ENCODE data around the gene CARNMT1.

GRCh38 chr9:72127667-72127891 is 21.7 kb upstream of the GDA start:
- PRO-cap, result no peak

- PRO-cap, result bidirectional peak, plus-strand start at chr9:72155003, minus-strand start at chr9:72154829
Observed at GRCh38 chr9:72154298-72155221, 5.3 kb downstream of the GDA start.

DNA sequence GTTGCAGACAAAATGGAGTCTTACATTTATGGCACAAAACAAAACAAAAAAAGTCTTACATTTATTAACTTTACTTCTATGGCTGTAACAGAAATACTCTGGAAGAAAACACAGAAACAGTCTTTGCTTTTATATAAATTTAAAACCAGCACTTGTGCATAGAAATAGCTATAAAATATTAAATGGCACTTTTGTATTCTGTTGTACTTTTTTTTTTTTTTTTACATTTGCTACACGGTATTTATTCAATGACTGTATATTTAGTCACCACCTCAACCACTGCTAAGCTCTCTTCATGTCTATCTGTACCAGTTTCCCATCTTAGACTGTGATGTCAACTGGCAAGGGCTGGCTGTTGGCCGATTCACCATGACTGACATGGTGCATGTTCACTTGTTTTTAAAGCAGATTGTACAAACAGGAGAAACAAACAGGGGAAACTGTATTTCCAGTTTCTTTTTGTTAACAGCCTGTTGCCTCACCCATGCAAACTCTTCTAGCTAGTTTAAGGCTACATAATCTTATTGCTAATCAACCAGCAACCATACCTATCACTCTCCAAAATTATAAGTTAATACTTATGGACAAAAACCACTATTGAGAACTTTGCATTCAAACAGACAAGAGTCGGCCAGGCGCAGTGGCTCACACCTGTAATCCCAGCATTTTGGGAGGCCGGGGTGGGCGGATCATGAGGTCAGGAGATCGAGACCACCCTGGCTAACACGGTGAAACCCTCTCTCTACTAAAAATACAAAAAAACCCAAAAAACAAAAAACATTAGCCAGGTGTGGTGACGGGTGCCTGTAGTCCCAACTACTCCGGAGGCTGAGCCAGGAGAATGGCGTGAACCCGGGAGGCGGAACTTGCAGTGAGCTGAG is 13.4 kb downstream of the ZFAND5 start:
- PRO-cap, result no peak

- PRO-cap, result no peak
Observed at GRCh38 chr9:72984972-72985537, 32.2 kb upstream of the ALDH1A1 start.

GRCh38 chr9:72990374-72990817 is 37.5 kb upstream of the ALDH1A1 start:
- PRO-cap, result no peak

DNA sequence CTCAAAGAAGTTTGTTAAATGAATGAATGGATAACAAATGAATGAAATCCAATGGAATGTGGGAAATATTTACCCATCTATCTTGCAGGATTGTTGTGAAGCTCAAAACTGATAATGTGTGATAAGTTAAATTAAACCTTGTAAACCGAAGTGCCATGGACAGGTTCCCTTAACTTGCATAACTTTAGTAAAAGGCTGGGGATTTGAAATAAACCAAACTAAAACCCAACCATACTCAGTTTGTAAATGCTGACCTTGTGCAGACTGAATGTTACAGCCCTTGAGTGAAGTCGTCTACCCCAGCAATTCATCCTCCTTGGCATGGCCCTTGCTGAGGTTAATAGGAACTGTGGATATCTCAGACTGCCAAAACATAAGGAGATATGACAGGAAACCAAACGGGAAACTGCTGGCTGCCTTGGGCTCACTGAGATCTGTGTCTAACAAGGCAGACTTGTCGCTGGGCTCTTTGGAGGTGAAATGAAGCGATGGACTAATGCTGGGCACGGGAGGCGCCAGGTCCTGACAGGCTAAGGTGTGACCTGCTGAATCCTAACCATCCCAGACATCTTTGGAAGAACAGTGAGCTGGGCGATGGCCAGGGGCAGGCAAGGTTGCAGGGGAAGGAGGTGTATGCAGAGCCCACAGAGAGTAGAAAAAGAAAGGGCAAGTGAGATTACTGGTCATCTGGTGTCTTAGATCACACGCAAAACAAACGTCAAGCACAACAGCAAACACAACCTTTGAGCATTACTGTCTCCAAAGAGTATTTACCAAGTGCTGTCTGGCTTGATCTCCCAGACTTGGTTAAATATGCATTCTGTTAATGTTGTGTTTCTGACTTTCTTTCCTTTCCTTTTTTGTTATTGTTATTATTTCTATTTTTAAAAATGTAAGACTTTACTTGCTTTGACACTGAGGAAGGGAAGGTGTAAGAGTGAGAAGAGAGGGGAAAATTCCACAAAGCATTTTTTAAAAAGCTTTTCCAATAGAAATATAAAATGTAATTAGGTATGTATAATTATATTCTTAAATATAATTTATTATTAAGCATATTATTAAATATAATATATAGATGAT is 44.7 kb upstream of the ALDH1A1 start:
- PRO-cap, result no peak

DNA sequence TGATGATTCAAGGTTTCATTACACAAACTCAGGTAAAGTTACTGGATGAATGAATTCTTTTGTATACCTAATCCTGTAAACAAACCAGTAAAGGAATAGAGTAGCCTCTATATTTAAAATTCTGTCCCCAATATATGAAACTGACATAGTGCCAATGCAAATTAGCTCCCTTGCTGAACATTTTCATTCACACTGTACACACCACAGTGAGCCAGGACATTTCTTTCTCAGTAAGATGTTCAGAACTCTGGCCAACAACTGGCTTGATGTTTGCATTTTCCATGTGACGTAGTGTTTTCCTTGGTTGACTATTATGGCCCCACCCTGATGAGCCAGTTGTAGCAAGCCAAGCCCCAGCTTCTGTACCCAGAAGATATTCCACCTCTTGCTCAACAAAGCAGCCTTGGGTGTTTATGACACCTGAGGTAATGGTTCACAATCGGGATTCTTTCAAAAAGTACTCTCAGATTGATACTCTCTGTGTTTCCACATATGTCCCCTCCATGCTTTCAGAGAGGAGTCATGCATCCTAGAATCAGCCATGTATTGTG is 17.7 kb upstream of the ANXA1 start:
- PRO-cap, result no peak

DNA sequence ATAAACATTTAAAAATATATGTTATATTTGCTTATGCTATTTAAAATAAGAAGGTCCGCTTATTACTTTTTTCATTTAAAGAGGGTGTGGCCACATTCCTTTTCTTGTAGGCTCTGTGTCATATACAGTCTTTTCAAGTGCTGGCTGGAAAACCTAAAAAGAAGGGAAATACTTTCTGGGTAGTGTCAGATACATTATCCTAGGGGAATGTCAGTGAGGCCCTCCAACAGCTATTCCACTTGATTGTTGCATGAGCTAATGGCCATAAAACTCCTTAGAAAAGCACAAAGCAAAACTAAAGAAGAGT is 751 bp downstream of the ANXA1 start:
- PRO-cap, result no peak

- PRO-cap, result no peak
Observed at GRCh38 chr9:73157617-73158279, 6.1 kb downstream of the ANXA1 start.

GRCh38 chr9:73596799-73597369 is 445.2 kb downstream of the ANXA1 start:
- PRO-cap, result no peak

- PRO-cap, result no peak
Observed at GRCh38 chr9:74424525-74424724, 72.7 kb upstream of the RORB start.

DNA sequence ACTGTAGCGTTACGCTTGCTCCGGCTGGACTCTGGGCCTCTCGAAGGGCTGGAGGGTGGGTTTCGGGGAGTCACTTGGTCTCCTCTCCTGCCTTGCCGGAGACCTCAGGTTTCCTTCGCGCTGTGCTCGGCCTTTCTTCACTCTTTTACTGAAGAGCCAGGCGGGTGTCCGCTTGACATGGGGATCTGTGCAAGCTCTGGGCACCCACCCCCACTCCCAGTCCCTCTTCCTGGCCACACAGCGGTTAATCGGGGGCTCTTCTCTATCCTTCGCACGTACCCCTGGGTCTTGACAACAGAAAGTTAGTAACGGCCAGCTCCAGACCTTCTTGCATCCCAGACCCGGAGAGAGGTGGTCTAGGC is 1.7 kb downstream of the RORB start:
- PRO-cap, result unidirectional peak, minus-strand start at position 150 of the sequence

GRCh38 chr9:75027994-75028882 is at the start of gene CARNMT1:
Gene CARNMT1 (minus strand): TSS chr9:75028293.
- PRO-cap, result bidirectional peak, plus-strand start at chr9:75028153, minus-strand start at chr9:75028152; bidirectional peak, plus-strand start at chr9:75028636, minus-strand start at chr9:75028415

DNA sequence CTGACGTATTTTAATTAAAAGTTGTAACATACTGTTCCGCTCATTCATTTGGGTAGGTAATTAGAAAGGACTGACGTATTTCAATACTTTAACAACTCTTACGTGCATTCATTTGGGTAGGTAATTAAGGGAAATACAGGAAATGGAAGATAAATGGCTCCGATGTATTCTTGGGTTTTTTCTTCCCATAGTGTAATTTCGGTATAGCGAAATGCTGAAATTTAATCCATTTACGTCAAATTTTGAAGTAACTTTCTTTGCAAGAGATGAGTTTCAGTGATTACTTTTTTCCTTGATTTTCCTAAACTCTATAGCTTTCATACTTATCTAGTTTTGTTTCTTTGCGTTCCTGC is 1.2 kb downstream of the OSTF1 start:
- PRO-cap, result no peak

DNA sequence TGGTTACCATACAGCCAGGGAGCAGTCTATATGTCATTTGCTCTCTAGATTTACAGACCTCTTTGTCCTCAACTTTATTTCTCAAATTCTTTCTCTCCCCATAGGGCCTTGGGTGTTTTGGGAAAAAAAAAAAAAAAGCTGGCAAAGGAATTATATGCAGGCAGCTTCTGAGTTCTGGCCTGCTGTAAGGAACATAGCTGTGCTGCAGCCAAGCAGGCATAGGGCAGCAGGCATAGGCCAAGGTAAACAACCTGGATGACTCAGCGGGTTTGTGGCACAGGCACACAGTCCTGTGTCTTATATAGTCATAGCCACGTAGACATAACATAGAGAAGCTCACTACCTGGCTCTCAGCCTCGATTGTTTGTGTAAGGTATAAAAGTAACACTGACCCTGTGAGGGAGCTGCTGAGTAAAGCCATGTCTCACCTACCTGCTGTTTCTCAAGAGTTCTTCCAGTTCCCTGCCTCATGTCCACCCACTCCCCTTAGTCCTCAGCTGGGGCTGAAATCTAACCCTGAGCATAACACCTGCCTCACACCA is 141.6 kb downstream of the OSTF1 start:
- PRO-cap, result no peak

DNA sequence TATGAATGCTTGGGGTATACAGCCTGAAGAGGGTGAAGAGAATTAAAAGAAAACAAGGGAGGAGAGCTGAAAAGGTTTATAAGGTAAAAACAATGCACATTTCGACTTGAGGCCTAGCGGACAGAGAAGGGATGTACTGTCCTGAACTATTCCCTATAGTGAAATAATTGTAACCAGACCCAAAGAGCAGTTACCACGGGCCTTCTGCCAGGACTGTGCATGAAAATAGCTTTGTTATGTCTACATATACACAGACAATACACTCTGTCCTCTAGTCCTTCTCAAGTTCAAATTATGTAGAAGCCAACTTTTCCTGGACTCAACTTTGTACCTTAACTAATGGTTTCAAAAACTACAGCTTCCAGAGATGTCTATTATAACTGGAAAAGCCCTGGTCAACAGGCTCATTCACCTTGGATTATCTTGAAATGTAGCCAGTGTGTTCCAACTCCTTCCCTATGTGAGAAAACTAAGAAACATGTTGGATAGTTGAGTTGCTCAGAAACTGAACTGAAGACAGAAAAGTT is 223.7 kb downstream of the PCSK5 start:
- PRO-cap, result no peak

DNA sequence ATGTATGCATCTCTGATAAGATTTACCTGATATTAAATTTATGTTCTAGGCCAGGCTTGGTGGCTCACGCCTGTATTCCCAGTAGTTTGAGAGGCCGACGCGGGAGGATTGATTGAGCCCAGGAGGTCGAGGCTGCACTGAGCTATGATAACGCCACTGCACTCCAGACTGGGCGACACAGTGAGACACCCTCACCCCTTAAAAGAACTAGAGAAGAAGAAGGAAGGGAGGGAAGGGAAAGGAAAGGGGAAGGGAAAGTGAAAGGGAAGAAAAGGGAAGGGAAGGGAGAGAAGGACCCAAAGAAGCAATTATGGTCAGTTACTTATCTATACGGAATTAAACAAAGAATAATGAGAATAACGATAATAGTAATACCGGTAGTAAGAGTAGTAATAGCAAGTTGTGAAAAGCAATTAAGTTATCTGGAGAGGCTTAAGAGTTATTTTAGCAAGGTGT is 1.2 kb upstream of the RFK start:
- PRO-cap, result no peak

- PRO-cap, result no peak
Observed at GRCh38 chr9:76401905-76402350, 7.7 kb upstream of the RFK start.

- PRO-cap, result no peak
Observed at GRCh38 chr9:76691545-76692687, 214.0 kb downstream of the PRUNE2 start.

- PRO-cap, result bidirectional peak, plus-strand start at chr9:76703575, minus-strand start at chr9:76703408
Observed at GRCh38 chr9:76703202-76703857, 202.6 kb downstream of the PRUNE2 start.

All from bile duct (tissue), 1 donor.